ENCODE data around the genes NCBP3 and ANKFY1.

DNA sequence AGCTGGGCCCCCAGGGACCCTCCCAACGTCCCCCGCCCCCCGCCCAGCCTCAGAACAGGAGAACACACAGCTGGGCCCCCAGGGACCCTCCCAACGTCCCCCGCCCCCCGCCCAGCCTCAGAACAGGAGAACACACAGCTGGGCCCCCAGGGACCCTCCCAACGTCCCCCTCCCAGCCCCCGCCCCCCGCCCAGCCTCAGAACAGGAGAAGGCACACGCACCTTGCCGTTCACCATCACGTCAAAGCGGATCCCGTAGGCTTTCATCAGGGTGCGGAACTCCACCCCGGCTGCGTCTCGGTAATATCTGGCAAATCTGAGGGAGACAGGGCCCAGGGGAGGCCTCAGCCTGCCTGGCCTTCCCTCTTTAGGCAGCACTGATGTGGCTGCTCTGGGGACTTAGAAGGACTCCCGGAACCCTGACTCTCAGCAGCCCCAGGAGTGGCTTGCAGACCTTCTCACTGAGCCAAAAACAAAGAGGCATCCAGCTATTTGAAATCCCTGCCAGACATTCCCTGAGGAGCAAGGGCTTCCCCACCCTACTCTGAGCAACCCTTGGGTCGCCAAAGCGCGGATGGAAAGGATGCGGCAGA, 8.1 kb downstream of the P2RX5 start:
- PRO-cap = no peak
- RRBS = no CpG with 5 or more reads among the region's 23 CpGs

GRCh38 chr17:3750723-3751280, 27.1 kb downstream of the HASPIN start:
- PRO-cap = no peak
- RRBS = no CpG with 5 or more reads among the region's 6 CpGs

DNA sequence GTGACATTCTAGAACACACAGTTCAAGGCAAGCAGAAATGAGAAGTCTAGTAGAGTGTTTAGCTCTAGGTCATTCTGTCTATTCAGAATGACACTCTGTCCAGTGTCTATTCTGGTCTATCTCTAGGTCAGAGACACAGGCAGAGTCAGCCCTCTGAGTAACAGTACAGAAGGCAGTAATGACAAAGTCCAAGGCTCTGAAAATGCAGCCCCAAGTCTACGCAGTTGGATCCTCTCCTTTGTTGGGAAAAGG, 17.4 kb downstream of the NCBP3 start:
- PRO-cap = no peak
- RRBS = no CpG with 5 or more reads among the region's 1 CpG

- PRO-cap = bidirectional peak, plus-strand start at chr17:3846559, minus-strand start at chr17:3846246
- RRBS = 1% methylated on average over 57 of the region's 84 CpGs
Observed at GRCh38 chr17:3845751-3846794, at the start of gene NCBP3. Gene NCBP3 (minus strand): TSS chr17:3846246.

DNA sequence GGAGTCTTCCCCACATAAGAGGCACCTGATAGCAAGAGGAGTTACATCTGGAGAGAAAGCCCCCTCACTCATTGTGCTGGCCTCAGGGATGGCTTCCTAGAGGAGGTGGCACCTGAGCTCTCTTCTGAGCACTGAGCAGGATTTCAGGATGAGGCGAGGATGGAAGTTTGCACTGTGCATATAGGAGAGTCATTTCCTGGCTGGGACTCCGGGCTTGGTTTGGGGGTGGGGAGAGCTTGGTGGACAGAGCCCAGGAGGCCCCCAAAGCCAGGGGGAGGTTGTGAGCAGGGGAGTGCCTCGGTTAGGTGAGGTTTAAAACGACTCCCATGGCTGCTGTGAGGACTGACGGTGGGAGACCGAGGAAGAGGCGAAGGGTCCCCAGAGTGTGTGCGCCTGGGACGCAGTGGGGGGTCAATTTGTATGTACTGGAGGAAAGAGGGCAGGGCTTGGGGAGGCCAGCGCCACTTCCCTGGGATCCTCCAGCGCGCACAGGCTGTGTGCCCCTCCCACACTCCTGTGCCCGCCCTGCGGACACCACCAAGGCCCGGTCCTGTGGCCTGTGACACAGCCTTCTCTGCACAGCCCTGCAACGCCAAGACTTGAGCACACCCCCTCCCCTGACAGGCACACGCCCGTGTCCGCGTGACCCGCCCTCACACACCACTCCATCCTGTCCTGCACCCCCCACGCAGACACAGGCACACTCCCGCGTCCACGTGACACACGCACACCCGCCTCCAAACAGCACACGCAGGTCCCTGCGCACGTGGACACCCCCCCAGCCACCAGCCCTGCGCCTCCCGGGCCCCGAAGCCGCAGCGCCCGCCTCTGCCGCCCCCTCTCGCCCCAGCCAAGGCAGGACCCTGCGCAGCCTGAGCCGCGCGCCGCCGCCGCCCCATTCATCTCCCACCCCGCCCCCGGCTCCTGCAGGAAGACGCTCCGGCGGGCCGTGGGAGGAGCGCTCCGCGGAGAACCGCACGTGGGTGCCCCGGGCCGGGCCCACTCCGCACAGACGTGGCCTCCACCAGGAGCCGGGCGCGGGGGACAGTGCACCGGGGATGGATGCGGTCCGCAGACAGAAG, 915 bp downstream of the CAMKK1 start:
- PRO-cap = bidirectional peak, plus-strand start at position 929 of the sequence, minus-strand start at position 905 of the sequence
- RRBS = 1% methylated on average over 12 of the region's 66 CpGs

DNA sequence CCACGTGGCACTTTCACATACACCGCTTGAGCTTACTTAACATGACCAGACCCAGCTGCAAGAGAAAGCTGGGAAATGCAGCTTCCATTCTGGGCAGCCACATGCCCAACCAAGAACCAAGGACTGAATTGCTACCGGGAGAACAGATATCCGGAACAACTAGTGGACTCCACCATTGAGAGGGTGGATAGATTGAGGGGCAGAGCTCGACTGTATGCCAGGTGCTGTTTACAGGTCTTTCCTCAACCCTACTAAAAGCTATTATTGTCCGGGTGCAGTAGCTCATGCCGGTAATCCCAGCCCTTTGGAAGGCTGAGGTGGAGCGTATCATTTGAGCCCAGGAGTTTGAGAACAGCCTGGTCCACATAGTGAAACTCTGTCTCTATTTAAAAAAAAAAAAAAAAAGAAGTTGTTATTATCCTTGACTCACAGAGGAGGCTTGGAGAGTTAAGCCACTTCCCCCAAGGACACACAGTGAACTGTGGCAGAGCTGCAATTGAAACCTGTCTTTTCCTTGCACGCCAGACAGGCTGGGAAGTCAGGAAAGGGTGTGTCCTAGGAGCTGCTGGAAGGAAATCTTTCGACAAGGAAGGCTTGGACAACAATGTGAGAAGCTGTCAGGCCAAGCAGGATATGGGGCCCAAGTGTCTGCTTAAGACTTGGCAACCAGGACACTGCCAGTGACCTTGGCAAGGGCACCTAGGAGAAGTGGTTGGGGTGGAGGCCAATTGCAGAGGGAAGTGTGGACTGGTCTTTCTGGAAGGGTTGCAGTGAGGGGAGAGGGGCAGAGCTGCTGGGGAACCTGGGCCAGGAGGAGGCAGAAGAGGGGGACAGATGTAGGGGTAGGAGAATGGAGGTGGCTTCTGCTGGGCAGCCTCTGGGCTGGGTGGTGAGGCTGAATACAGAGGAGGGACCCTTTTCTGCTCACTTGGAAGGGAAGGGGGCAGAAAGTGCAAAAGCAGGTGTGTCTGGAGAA, 1.9 kb upstream of the CAMKK1 start:
- PRO-cap = no peak
- RRBS = no CpG with 5 or more reads among the region's 10 CpGs

GRCh38 chr17:3944063-3944499, 20.2 kb downstream of the ATP2A3 start:
- PRO-cap = no peak
- RRBS = no CpG with 5 or more reads among the region's 10 CpGs

GRCh38 chr17:3953489-3953982, 10.7 kb downstream of the ATP2A3 start:
- PRO-cap = no peak
- RRBS = no CpG with 5 or more reads among the region's 18 CpGs

GRCh38 chr17:3956328-3957665, 7.4 kb downstream of the ATP2A3 start:
- PRO-cap = no peak
- RRBS = no CpG with 5 or more reads among the region's 33 CpGs

DNA sequence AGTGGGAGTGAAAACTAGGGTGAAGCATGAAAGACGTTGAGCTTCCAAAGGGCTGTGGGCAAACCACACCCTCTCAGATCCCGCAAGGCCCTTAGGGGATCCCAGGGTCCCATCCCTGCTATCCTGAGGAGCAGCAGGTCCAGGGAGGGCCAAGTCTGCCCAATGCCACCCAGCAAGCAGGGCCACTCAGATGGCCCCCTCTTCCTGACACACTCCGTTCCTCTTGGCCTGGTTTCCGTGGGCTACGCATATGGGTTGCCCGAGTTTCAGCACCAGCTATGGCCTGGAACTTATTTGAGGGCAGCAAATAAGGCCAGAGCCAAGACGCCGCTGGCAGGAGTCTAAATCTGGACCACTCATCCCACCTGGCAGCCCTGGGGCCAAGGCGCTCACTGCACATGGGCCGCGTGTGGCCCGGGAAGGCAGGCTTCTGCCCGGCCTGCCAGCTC, 4.2 kb downstream of the ATP2A3 start:
- PRO-cap = no peak
- RRBS = no CpG with 5 or more reads among the region's 13 CpGs

DNA sequence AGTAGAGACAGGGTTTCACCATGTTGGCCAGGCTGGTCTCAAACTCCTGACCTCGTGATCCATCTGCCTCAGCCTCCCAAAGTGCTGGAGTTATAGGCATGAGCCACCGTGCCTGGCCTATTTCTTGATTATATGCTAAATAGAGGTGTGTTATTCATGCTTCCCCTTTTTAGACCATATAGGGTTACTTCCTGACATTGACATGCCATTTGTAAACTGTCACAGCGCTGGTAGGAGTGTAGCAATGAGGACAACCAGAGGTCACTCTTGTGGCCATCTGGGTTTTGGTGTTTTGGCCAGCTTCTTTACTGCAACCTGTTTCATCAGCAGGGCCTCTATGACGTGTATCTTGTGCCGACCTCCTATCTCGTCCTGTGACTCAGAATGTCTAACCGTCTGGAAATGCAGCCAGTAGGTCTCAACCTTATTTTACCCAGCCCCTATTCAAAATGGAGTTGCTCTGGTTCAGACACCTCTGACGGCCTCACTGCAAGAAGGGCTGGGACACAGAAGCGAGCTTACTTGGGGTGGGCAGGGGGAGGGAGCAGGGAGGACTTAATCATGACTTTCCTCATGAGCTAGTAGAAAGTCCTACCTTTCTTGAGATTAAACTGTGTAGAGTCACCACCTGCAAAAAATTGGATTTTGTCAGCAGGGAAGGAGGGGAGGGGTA, 38.1 kb upstream of the ATP2A3 start:
- PRO-cap = no peak
- RRBS = no CpG with 5 or more reads among the region's 9 CpGs

GRCh38 chr17:4050610-4051181, 86.5 kb upstream of the ATP2A3 start:
- PRO-cap = no peak
- RRBS = no CpG with 5 or more reads among the region's 12 CpGs

- PRO-cap = no peak
- RRBS = no CpG with 5 or more reads among the region's 3 CpGs
Observed at GRCh38 chr17:4058811-4059282, 84.0 kb downstream of the ZZEF1 start.

GRCh38 chr17:4060921-4061768, 81.7 kb downstream of the ZZEF1 start:
- PRO-cap = no peak
- RRBS = no CpG with 5 or more reads among the region's 9 CpGs

GRCh38 chr17:4064356-4064825, 78.4 kb downstream of the ZZEF1 start:
- PRO-cap = no peak
- RRBS = no CpG with 5 or more reads among the region's 14 CpGs

DNA sequence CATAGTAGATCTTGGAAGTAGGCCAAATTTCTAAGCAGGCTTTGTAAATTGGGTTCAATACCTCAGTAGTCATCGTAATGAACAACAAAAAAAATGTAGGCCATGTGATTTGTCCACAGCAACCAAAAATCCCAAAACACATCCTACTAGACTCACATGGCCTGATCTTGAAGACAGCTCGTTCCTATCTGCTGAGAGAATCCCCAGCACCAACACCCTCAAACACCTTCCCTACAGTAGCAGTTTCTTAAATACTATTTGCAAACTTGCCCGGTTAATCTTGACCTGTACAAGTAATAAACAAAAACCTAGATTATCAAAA, 43.6 kb downstream of the ANKFY1 start:
- PRO-cap = no peak
- RRBS = no CpG with 5 or more reads among the region's 3 CpGs

- PRO-cap = no peak
- RRBS = no CpG with 5 or more reads among the region's 4 CpGs
Observed at GRCh38 chr17:4230000-4230716, 33.6 kb downstream of the ANKFY1 start.

DNA sequence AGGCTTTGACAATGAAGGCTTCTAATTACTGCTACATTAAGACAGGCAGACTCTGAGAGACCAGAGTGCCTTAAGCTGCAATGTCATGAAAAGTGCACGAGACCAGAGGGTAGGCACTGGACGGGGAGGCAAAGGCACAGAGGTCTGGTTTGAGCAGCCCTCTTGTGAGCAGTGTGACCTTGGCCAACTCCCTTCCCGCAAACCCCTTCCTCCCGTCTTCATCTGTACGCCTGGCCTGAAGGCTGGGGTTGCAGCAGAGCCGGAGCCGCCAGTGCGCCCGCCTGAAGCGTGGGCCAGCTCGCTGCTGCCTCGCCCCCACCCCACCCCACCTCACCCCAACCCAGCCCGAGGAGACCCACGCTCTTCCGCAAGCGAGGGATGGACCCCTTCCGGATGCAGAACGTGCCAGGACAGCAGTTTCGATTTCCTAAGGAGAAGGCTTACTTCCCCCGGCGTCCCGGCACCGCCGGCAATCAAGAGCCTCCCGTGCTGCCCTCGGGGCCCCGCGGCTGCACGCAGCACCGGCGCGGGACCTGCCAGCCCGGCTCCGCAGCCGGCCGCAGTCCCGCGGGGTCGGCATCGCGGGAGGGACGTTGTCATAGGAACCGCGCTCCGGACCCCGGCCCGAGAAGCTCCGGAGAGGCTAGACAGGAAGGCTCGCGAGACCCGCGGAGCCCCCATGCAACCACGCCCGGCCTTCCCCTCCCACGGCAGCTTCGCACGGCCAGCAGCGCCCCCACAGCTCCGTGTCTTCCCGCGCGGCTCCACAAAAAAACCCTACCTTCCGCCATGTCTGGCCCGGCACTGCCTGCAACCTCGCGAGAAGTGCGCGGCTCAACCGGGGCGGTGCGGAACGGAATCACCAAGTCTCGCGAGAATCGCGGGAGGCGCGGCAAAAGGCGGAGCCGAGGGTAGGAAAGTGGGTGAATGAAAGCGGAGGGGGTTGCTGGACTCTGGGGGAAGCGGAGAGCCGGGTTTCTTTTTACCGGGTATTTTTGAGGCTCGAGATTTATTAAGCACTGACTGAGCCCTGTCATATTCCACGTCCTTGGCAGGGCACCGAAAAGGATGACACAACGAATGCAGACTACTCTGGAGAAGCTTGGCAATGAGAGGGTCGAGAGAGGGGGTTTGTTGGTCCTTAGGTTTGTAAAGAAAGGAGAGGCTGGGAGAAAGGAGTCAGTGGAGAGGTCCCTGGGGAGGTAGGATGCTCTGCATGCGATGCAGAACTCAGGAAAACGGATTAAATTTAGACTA, at the start of gene ANKFY1:
Gene ANKFY1 (minus strand): TSS at position 829 of the 1,257 bp plus-strand sequence.
- PRO-cap = bidirectional peak, plus-strand start at position 221 of the sequence, minus-strand start at position 193 of the sequence; bidirectional peak, plus-strand start at position 917 of the sequence, minus-strand start at position 806 of the sequence
- RRBS = under 1% methylated on average over 34 of the region's 91 CpGs

DNA sequence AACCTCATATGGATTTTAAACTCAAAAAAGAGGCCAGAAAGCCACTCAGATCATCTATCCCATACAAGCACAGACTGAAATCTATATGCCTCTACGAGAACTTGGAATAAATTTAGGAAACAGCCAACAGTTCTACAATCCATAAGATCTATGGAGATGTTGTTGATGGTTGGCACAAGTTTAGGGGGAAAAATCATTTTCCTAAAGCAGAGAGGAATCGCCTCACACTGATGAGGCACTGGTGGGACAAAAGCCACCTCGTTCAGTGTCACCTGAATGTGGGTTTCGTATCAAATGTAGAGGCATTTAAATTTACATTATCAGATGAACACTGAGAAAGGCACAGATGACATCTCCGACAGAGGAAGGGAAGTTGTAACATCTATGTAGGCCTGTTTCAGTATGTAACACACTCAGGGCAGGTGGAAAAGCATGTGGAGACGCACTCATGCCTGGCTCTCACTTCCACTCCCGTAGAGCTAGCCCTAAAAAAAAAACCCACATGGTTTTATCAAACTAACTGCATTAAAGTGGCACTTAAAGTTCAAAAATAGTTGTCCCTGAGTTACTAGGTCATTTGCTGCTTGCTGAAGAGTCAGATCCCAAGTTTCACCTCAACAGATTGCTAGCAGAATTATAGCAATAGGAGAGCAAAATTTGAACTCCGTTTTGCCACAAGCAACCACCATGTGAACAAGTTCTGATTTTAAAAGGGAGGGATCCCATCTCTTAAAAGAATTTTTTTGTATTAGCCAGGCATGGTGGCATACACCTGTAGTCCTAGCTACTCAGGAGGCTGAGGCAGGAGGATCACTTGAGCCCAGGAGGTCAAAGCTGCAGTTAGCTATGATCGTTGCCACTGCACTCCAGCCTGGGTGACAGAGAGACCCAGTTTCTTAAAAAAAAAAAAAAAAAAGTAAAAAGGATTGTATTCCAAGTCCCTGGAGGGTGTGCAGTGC, 6.2 kb upstream of the ANKFY1 start:
- PRO-cap = no peak
- RRBS = no CpG with 5 or more reads among the region's 9 CpGs

GRCh38 chr17:4340218-4341064, 26.0 kb downstream of the UBE2G1 start:
- PRO-cap = no peak
- RRBS = no CpG with 5 or more reads among the region's 11 CpGs

Measured in MCF 10A (cell line).